RPMI7951 (cell line): ENCODE measurements around the gene KLHL35.

DNA sequence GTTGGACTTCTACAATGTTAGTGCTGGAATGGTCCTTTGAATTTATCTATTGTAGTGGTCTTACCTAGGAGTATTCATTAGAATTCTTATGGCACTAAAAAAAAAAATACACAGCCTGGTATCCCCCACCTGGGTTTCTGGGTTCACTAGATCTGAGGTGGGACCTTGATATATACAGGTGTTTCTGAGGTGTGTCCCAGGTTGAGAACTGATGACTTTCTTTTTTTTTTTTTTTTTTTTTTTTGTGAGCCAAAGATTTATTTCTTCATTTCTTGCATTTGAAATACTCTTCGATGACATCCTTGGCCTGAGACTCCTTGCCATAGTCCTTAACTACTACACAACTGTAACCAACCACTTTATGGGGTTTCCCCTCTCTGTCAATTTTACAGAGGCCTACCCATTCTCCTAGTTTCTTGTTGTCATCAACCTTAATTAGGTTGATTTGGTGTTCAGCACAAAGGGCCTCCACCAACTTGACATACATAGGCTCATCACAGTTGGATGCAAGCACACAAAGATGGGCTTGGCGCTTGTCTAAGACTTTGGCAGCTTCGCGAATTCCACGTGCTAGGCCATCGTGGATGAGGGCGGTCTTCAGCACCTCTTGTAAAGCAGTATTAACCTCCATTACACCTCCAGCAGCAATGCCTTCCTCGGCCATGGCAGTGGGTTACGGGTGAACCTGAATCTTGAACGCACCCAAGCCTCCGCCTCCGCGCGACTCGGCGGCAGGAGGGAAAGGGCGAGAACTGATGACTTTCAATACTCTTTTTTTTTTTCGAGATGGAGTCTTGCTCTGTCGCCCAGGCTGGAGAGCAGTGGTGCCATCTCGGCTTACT lies 3.0 kb upstream of the RNF169 start:
- RAMPAGE, long total RNA = no peak

DNA sequence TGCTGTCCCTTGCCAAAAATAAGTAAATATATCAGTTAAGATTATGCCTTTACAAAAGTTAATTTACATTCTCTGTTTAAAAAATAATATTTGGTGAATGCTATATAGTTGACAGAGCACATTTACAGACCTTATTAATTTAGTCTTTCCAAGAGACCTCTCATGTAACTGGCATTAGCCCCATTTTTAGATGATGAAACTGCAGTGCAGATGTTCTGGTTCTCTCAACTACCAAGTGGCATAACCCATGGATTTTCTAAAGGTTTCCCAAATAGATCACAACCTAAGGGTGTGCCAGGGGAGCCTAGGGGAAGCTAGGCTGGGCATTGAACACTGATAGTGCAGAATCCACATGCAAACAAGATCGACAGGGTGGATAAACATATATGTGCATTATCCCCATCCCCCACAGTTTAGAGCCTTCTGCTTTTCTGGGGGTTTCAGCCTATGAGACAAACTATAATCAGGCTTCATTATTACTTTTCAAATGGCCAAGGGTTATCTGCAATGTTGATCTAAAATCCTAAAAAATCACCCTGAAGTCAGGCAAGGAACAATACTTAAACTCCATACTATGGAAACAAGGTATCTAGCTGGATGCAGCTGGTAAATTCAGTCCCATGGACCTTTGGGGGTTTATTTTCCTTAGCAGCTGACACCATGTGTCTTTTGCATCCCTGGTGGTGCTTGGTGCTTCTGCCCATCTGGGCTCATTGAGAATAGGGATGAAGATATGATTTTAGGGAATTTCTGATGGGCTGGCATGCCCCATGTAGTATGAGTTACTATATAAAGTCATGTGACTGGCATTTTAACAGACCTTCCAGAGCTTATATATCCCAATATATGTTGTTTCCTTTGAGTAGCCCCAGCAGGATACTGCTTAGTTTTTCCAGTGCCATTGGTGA lies 88.8 kb downstream of the RNF169 start:
- RAMPAGE, long total RNA = no peak

- RAMPAGE, long total RNA = no peak
These were observed 90.0 kb downstream of the RNF169 start for GRCh38 chr11:74838570-74839197.

DNA sequence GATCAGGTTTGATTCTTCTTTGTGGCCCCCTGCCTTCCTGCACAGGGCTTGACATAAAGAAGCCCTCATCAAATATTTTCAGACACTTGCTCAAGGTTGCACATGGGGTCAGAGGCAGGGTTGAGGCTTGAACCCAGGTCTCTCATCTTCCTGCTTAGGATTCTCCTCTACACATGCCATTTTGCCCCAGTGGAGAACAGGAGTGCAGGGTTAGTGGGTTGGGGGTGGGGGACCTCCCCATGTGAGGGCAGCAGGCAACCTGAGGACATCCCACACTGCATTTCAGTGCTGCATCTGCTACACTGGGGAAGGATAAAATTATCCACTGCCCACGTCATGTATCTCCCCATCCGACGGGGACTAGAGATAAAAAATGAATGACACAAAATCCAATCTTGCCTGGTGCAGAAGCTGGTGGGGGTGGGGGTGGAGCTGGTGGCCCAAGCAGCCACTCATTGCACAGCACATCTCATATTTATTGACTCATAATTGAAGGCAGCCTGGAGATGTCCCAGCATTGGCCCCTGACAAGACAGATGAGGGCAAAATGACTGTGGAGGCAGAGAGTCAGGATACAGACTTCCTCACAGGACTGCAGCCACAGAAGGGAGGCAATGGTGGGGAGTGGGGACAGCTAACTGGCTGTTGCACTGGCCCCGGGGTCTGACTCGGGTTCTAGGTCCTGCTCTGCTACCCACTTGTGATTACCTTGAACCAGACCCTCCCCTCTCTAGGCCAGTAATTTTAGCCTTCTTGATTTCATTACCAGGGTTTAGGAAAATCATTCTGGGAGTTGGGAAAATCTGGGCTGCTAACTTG lies 41.4 kb downstream of the NEU3 start:
- RAMPAGE, long total RNA = no peak

DNA sequence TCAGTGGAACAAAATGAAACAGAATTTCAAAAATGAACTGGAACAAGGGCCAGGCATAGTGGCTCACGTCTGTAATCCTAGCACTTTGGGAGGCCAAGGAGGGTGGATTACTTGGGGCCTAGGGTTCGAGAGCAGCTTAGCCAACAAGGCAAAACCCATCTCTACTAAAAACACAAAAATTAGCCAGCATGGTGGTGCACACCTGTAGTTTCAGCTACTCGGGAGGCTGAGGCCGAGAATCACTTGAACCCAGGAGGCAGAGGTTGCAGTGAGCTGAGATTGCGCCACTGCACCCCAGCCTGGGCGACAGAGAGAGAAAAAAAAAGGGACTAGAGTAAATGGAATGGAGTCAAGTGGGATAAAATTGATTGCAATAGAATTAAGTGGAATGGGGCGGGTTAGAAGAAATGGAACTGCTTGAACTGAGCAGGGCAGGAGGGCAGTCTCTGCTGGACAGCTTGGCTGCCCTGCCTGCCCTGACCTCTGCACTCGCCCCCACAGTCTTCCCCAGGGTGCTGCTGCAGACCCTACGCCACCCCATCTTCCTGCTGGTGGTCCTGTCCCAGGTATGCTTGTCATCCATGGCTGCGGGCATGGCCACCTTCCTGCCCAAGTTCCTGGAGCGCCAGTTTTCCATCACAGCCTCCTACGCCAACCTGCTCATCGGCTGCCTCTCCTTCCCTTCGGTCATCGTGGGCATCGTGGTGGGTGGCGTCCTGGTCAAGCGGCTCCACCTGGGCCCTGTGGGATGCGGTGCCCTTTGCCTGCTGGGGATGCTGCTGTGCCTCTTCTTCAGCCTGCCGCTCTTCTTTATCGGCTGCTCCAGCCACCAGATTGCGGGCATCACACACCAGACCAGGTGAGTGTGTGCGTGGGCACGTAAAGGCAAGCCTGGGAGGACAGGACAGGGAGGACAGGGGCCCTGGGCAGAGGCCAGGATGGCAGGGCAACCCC lies 42.1 kb downstream of the SLCO2B1 start:
- RAMPAGE, long total RNA = no peak

DNA sequence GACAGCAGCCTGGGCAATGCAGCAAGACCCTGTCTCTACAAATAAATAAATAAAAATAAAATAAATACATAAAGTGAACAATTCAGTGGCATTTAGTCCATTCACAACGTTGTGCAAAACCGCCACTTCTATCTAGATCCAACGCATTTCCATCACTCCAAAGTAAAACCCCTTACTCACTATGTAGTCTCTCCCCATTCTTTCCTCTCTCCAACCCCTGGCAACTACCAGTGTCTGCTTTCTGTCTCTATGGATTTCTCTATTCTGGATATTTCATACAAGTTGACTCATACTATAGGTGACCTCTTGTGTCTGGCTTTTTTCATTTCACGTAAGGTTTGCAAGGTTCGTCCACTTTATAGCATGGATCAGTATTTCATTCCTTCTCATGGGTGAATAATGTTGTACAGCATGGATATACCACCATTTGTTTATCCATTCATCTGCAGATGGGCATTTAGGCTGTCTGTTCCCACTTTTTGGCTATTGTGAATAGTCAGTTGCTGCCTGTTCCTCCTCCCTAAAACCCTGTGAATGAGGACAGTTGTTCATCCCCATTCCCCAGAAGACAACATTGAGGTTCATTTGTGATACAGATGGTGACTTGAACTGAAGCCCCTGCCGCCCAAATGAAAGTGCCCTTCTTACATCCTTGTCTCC lies 23.4 kb downstream of the ARRB1 start:
- RAMPAGE, long total RNA = no peak

DNA sequence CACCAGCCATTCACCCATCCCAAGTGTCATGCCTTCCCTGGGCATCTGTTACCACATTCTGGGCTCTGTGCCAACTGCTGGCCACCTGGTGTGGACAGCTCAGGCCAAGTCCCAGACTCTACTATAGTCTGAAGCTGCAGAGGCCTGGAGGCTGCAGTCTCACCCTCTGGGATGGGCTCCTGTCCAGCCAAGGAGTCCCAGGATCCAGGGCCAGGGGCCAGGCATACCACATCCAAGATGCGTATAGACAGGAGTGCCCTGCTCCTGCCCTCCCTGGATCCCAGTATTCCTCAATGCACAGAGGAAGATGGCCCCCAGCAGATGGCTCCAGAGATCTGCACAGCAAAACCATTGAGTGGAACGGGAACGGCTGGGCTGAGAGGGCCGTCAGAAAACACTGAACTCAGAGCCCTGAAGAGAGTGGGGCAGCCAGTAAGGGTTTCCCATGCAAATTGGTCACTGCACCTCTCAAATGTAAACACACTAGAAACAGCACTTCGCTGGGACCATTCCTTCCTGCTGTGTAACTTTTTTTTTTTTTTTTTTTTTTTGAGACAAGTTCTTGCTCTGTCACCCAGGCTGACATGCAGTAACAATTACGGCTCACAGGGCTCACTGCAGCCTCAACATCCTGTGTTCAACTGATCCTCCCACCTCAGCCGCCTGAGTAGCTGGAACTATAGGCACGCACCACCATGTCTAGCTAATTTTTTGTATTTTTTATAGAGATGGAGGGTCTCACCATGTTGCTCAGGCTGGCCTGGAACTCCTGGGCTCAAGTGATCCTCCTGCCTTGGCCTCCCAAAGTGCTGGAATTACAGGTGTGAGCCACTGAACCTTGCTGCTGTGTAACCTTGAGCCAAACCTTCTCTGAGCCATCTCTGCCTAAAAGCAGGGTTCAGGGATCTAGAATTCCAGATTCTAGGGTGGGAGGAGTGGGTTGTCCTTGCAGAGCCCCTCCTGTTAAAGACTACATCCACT lies 22.6 kb downstream of the ARRB1 start:
- RAMPAGE, long total RNA = no peak

GRCh38 chr11:75346722-75347310 lies 4.6 kb downstream of the ARRB1 start:
- RAMPAGE, long total RNA = no peak

- RAMPAGE, long total RNA = no peak
These were observed 469 bp downstream of the ARRB1 start for GRCh38 chr11:75351001-75351383.

DNA sequence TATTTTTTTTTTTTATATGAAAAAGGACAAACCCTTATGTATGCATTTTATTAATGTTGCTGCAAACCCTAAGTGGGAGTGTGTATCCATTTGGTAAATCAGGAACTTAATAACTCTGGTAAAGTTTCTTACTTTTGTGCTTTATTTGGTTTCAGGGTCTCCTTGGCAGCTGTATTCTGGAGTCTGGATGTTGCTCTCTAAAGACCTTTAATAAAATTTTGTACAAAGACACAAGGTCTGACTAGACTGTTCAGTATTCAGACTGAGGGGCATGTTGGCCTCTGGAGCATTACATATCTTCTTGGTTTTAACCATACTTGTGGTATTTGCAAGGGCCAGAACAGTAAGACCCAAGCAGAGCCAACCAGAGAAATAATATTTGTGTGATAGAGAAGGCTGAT lies 6.1 kb downstream of the RPS3 start:
- RAMPAGE, long total RNA = no peak

DNA sequence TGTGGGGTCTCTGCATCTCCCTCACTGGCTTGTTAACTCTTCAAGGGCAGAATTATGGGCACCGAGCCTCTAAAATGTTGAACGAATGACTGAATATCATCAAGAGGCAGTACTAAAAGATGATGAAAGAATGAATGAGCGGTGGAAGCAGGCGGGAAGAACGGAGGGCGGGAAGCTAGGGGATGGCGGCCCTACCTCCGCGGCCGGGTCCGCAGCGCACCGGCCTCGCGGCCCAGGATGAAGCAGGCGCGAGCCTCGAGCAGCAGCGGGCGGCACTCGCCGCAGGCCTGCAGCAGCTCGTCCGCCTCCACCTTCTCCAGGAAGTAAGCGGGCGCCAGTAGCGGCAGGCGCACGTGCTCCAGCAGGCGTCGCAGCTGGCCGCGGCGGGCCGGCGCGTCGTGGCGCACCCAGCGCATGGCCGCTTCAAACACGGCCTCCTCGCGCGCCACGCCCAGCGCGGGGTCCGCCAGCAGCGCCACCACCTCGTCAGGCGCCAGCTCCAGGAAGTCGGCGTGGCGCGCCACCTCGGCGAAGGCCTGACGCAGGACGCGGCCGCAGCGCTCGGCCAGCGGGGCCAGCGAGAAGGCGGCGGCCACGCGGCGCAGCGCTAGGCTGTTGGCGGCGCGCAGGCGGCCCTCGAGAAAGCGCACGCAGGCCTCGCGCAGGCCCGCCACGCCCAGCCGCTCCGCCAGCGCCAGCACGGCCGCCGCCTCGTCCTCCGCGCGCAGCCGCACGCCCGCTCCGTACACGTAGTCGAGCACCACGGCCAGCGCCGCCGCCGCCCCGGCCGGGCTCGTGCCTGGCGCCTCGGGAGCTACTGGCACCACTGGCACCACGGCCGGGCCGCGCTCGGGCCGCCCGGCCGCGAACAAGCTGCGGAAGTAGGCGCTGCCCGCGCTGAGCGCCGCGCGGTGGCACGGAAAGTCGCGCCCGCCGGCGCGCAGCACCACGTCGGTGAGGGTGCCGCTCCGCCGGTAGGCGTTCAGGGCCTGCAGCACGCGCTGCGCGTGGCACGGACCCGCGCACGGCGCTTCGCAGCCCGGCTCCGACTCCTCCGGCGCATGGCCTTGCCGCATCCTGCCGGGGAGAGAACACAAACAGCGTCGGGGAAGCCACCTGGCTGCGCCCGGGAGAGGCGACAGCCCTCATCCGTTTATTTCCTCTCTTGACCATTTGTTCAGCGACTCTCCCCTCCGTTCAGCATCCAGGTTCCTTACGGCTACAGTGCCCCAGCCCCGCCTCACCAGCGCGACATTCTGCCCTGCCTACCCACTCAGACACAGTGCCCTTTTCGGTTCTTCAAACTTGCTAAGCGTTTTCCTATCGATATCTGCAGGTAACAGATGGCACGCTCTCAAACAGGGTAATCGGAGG lies 3.0 kb downstream of the KLHL35 start:
- RAMPAGE, long total RNA = no peak

GRCh38 chr11:75433086-75433745 lies at the start of gene KLHL35:
Gene KLHL35, minus strand, starts transcription at chr11:75433203.
- RAMPAGE, long total RNA = no peak

DNA sequence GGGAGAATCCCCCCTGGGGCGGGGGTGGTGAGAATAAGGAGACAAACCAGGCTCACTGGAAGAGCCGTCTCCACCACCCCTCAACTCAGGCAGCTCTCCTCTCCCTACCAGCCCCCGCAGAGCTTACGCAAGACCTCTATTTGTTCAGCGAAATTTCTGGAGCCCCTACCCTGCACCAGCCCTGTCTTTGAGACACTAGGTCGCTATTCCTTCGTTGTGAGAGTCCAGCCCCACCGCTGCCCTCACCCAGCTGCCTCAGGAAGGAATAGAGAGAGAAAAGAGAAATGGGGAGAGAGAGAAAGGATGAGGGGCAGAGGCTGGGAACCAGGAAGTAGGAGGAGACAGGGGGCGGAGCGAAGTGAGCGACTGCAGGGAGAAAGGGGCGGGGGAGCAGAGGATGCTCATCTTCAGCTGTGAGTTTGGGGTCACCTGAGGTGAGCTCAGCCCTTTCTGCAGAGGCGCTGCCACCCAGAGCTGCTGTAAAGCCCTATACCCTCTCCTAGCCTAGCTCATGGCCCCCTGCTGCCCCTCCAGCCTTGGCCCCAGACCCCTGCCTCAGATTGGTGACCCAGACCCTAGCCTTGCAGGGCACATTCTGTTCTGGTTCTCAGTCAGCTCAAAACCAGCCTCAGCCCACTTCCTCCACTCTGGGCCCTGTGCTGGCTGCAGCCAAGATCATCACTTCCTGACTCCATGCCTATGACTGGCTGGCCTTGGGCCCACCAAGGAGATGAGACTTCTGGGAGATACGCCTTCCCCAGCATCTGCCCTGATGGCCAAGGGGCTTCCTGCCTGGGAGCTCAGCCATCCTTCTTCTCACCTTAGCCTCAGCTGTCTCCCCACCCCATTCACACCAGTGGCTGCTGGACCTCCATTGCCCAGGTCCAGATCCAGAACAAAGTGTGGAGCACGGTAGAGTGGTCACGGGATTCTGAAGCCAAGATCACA lies 42.5 kb upstream of the KLHL35 start:
- RAMPAGE, long total RNA = no peak

GRCh38 chr11:75563663-75564614 lies 1.9 kb downstream of the SERPINH1 start:
- RAMPAGE, long total RNA = no peak

GRCh38 chr11:75568586-75569232 lies 6.7 kb downstream of the SERPINH1 start:
- RAMPAGE, long total RNA = no peak

DNA sequence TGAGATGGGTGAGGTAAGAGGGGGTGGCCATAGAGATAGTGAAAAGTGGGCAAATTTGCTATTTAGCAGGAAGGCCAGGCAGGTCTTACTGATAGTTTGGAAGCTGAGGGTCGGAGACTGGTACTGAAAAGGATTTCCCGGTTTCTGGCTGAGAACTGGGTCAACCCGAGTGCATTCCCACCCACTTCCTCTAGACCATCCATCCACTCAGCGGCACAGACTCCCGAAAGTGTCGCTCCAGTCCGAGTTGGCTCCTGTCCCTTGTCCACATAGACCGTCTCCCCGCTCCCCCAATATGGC lies 20.7 kb downstream of the SERPINH1 start:
- RAMPAGE, long total RNA = no peak

DNA sequence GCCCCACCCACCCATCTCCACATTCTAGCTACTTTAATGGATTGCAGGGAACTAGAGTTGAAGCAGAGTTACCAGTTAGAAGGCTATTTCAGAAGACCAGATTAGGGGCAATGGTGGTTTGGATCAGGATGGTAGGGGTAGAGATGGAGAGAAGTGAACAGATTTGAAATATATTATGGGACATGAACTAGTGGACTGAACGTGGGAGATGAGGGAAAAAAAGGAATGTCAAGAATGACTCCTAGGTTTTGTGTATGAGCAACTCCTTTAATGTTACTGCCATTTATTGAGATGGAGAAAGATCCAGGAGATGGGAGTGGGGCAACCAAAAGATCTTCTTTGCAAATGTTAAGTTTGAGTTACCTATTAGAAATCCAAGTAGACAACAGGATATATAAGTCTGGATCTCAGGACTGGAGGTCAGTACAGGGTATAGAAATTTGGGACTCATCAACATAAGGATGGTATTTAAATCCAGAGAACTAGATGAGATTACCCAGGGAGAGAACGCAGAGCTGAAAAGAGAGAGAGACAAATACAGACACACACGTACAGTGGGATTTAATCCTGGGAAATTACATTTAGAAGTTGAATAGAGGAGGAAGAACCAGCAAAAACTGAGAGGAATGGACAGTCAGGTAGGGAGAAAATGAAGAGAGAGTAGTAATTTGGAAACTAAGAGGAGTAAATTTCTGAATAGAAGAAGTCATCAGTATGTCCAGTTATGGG lies 134.6 kb downstream of the WNT11 start:
- RAMPAGE, long total RNA = no peak

DNA sequence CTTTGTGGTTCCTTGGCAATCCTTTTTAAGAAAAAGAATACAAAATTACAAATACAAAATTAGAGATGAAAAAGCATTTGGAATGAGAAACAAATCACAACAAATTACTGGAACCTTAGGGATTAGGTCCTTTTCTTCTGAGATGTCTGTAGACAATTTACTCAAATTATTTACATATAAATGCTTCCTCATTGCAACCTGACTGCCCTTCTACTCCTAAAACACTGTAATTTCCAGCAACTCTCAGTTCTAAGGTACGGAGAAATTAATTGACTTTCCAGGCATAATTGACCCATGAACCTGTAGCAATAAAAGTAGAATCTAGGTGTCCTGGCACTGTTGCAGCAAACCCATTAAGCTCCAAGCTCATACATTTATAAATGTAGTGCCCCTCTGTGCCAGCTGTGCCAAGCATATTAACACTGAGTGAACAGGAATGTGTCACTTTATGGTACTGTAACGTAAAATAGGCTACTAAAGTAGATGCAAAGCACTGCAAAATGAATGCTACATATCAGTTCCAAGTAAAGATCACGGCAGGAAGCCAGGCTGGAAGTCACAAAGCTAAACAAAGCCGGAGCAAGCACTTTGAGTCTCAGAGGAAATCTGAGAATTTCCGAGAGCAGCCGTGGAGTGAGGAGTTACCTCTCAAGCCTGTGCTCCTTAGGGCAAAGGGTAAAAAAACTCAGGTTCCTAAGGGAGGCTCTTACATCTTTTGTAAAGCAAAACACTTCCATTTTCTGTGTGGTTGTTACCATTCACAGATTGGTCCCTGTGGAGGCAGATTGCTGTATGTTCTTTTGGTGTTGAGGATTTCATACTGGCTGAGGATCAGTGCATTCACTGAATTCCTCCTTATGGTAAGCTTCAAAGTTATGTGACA lies 85.8 kb downstream of the WNT11 start:
- RAMPAGE, long total RNA = no peak

DNA sequence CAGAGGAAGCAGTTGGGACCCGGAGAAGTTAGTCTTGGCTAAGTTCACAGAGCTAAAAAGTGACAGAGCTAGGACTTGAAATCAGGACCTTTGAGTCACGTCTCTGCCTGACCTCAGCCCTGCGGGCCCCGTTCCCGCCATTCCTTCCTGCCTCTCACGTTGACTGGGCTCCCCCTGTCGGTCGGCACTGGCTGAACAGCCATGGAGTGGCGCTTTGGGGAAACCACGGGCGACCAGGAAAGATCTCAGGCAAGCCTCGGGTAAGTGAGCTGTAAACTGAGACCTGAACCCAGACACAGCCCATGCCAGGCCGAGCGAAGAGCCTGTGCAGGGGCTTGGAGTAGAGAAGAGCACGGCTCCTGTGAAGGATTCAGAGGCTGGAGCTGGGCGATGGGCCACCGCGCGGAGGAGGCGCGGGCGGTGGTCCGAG lies 54.1 kb downstream of the WNT11 start:
- RAMPAGE, long total RNA = no peak

DNA sequence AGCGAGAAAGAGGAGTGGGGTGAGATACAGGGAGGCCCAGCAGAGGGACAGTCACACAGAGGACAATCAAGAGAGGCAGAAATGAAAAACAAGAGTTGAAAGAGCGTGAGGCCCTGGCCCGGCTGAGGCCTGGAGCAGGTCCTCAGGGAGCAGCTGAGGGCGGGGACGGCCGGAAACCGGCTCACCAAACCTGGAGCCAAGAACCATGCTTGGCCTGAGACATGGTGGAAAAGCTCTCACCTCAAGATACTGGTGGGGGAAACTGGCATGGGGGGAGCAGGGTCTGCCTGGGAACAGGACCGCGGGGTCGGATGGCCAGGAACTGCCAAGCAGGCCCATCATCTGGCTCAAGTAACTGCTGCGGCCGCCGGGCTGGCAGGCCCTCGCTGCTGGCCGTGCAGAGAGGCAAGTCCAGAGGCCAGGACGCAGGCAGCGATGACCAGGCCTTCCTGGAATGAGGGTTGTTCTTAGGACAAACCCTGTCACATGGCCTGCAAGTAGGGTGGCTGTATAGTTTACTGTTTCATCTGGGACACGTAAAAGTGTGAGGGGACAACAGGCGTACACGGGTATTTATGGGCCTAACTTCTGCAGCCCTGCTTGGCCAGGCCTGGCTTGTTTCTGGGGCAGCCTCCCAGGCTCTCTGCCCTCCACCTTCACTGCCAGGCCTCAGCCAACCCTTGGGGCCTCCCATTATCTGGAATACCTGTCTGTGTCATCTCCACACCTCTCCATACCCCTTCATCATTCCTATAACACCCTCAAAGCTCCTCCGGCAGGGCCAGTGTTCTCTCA lies 19.0 kb upstream of the WNT11 start:
- RAMPAGE, long total RNA = no peak